SK-N-MC (cell line): ENCODE measurements around a stretch of chr10.

- RRBS, result no CpG with 5 or more reads among the region's 16 CpGs
Observed at GRCh38 chr10:73780643-73781608, 922 bp upstream of the CHCHD1 start.

- RRBS, result no CpG with 5 or more reads among the region's 32 CpGs
Observed at GRCh38 chr10:73800443-73801436, 10.7 kb downstream of the NDST2 start.

DNA sequence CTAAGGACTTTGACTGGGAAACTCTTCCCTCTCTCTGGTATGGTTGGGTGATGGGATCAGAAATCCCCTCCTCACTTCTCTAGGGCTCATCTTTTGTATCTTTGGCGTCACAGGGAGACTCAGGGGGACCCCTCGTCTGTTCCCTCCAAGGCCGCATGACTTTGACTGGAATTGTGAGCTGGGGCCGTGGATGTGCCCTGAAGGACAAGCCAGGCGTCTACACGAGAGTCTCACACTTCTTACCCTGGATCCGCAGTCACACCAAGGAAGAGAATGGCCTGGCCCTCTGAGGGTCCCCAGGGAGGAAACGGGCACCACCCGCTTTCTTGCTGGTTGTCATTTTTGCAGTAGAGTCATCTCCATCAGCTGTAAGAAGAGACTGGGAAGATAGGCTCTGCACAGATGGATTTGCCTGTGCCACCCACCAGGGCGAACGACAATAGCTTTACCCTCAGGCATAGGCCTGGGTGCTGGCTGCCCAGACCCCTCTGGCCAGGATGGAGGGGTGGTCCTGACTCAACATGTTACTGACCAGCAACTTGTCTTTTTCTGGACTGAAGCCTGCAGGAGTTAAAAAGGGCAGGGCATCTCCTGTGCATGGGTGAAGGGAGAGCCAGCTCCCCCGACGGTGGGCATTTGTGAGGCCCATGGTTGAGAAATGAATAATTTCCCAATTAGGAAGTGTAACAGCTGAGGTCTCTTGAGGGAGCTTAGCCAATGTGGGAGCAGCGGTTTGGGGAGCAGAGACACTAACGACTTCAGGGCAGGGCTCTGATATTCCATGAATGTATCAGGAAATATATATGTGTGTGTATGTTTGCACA is 5.6 kb downstream of the PLAU start:
- RRBS, result no CpG with 5 or more reads among the region's 15 CpGs

GRCh38 chr10:74067534-74068093 is 69.7 kb downstream of the VCL start:
- RRBS, result no CpG with 5 or more reads among the region's 4 CpGs

DNA sequence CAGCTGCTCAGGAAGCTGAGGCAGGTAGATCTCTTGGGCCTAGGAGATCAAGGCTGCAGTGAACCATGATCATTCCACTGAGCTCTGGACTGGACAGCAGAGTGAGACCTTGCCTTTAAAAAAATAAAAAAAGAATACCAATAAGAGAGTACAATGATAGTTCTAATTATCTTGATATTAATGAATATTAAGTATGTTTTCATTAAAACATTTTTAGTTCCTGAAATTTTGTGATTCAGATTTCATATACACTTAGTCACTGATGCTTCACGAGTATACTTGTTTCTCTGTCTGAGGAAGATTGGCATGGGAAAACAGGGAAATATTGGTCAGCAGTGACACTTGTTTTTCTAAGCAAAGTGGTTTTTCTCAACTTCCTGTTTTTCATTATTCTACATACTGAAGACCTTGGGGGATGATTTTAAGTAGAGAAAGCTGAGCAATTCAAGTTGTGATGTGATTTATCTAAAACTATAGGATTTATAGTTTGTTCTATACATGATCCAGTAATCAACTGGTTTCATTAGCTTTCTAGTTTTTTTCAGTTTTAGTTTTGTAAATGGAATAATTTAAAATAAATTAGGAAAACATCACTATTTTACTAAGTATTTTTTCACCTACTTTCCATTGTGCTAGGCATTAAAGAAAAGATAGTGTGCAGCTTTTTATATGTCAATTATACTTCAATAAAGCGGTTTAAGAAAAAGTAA is 77.0 kb downstream of the ADK start:
- RRBS, result no CpG with 5 or more reads among the region's 2 CpGs

- RRBS, result no CpG with 5 or more reads among the region's 23 CpGs
Observed at GRCh38 chr10:75028272-75029492, 44.8 kb downstream of the DUSP29 start.

DNA sequence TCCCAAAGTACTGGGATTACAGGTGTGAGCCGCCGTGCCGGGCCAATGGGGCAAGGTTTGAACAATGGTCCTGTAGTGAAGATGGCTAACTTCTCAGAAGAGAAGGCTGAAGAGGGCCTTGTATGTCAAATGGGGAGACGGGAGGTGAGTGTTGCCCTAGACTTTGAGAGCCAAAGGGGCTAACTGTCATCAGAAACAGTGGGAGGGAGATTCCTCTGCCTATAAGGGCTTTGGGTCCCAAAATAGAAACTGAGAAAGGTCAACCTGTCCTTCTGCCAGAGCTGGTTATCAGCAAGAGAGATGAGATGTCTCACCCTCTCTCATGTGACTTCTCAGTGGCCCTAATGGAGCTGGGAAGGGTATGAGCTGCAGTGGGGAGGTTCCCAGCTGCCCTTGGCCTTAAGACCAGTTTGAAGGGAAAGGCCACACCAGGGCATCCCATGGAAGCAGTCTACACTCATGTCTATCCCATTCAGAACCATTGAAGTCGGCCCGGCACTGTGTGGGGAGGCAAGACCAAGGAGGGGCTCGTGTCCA is 1.3 kb upstream of the SAMD8 start:
- RRBS, result no CpG with 5 or more reads among the region's 7 CpGs

DNA sequence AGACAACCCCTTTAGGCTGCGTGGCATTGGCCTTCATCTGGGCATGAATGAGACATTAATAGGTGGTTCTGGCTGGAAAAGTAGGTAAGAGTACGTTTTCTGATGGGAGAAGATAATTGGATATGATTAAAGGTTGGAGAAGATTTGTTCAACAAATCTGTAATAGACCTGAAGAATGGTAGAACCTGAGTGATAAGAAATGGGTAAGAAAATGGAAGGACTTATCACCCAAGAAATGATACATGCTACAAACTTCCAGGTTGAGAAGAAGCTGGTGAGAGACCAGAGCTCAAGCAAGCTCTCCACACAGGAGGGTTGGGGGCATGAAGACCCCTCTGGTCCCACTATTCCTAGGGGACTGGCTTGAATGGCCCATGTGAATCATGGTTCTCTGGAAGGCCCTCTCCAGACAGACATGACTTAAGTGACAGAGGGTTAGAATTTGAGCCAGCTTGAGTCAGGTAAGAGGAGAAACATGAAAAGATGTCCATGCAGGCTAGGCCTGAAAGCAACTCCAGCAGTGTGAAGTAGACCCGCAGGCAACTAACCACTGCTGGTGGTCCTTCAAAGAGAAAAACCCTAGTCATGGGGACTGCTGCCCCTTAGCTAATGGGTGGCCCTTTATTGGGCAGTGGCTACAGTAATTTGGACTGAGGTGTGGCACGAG is 3.7 kb downstream of the COMTD1 start:
- RRBS, result no CpG with 5 or more reads among the region's 4 CpGs

DNA sequence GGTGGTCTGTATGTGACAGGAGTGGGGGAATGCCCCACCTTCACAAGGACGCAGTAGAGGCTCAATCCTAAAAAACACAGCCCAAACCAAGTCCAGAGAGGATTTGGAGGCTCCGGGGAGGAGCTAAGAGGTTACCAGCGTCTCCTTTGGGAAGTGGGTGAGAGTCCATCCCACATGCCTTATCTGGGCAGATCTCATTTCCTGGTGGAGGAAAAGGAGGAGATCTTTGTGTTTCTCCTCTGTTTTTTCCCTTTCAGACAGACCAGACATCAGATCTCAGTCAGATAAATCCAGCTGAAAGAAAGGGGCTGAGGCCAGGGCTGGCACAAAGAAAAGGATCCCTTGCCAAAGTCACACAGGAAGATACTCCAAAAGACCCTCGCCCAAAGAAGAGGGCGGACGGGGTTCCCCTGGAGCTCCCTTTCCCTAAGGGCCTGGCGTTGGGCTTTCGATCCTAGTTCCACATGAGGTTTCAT is 58.3 kb upstream of the COMTD1 start:
- RRBS, result no CpG with 5 or more reads among the region's 8 CpGs

DNA sequence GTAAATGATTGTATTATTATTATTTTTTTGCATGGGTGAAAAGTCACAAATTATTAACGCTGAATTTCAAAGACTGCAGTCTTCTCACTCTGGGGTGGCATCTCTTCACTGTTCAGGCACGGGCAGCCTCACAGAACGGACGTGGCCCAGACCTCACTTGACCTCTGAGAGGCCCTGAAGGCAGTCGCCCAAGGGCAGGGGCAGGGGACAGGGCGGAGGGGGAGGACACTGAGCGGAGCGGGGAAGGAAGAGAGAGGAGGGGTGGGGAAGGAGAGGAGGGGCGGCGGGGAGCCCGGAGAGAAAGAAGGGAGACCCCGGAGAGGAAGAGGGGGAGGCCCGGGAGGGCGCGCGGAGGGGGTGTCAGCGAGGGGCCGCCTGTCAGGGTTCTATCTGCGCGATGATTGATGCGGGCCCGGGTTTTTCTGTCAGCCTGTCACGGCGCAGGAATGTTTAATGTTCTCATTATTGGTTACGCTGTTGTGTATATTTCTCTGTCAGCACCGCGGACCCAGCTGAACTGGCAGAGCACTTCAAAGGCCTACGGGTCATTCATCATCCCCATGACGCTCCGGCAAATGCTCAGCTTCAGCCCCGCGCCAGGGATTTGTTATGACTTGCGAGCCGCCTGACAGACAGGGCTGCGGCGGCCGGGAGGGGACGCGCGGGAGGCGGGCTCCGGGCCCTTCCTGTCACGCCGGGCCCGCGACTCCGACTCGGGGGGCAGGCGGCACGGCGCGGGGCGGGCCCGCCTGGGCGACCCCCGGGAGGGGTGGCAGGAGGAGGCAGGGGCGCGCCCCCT is 58.9 kb upstream of the COMTD1 start:
- RRBS, result 1% methylated on average over 32 of the region's 58 CpGs

DNA sequence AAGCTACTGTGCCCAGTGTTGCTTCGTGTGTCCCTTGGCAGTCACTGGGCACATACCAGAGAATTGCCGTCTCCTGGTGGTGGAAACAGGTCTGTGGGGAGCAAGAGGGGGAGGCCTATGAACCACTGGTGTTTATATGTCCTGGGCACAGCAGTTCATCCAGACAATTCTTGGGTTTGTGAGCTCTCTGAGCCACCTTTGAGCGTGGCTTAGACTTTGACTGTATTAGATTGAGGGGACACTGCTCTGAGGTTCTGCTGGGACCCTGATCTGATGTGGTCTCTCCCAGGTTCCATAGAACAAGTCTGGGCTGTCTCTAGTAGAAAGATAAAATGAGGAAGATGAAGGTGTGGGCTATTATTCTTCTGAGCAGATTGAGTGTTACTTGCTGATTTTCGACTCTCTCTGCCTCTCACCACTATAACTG is 190.1 kb downstream of the LRMDA start:
- RRBS, result no CpG with 5 or more reads among the region's 4 CpGs

DNA sequence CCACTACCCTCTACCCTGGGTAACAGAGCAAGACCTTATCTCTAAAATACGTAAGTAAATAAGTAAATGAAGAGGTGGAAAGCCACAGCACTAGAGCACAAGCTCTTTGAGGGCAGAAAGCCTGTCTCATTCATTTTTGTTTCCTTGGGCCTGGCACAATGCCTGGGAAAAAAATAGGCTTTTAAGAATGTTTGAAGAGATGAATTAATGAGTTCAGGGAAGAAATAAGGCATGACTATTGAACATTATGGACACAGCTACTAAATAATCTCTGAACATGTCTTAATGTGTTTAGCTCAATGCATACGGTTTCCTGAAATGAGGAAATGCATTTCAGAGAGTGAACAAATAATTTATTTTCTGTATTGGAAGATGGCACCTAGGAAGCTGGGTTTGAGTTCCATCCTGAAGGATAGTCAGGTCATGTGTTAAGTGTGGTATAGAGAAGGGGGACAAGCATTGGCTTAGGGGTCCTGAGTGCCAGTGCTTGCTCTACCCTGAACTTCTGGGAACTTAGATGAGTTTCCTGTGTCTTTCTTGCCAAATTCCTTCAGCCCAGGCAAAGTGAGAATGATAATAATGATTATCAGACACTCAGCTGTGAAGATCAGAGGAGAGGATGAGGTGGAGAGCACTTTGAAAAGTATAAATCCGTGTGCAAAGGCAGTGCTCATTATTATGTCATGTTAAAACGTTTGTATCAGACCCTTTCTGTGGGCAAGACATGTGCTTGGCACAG is 411.7 kb downstream of the LRMDA start:
- RRBS, result no CpG with 5 or more reads among the region's 4 CpGs

- RRBS, result no CpG with 5 or more reads among the region's 9 CpGs
Observed at GRCh38 chr10:76036326-76036776, 604.9 kb downstream of the LRMDA start.

DNA sequence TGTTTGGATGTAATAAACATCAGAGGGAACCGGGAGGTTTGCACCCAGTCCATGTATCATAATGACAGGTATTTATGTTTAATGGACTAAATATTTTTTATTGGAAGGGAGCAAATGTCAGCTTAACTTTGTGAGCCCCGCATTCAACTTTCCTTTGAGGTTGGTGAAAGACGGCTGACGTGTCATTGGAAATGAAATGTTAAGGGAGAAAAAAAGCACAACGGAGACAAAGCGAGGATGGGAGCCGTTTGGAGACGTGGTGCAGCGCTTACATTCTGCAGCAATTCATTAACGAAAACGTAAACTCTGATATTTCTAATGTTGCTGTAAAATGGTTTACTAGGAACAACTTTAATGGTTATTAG is 1092.7 kb downstream of the LRMDA start:
- RRBS, result no CpG with 5 or more reads among the region's 11 CpGs

- RRBS, result no CpG with 5 or more reads among the region's 7 CpGs
Observed at GRCh38 chr10:77078552-77079032, 559.0 kb downstream of the KCNMA1 start.

DNA sequence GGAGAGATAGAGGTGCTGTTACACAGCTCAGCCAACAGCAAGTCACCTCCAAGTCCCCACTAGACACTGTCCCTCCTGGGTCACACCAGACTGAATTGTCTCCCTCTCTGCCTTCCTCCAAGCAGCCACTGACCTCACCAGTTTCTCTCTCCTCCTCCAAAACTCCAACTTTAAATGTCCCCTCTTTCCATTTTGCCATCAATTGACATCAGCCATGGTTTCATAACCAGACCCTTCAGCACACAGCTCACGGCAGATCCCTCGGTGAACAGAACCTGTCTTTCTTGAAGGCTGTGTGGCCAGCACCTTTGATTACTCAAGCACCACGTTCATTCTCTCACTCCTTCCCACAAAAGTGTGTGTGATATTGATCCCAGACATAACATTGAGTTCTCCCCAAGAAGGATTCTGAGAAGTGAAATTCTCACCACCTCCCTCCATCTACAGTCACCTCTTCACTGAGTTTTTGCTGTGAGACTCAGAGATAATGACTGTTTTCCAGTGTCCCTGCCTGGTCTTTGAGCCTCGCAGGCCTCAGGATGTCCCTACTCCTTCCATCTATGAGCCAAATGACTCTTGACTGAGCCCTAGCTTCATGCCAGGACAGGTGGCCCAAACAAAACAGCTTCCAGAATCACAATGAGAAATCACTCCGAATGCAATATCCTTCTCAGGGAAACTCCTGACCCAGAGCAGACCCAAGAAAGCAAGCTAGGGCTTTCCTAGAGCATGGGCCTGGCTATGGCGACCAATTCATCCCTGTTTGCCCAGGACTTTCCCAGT is 235.2 kb downstream of the KCNMA1 start:
- RRBS, result no CpG with 5 or more reads among the region's 6 CpGs

DNA sequence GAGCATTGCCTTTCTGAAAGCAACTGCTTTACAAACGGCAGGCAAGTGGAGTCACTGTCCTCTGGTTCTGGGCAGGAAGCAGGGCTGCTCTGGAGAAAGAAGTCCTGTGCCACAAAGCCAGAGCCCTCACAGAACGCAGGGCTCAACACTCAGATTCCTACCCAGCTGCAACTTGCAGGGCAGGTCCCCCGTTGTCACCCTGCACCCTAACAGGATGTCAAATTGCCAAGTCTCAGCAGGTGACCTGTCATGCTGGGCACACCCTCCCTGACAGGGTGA is 227.7 kb downstream of the KCNMA1 start:
- RRBS, result no CpG with 5 or more reads among the region's 3 CpGs

DNA sequence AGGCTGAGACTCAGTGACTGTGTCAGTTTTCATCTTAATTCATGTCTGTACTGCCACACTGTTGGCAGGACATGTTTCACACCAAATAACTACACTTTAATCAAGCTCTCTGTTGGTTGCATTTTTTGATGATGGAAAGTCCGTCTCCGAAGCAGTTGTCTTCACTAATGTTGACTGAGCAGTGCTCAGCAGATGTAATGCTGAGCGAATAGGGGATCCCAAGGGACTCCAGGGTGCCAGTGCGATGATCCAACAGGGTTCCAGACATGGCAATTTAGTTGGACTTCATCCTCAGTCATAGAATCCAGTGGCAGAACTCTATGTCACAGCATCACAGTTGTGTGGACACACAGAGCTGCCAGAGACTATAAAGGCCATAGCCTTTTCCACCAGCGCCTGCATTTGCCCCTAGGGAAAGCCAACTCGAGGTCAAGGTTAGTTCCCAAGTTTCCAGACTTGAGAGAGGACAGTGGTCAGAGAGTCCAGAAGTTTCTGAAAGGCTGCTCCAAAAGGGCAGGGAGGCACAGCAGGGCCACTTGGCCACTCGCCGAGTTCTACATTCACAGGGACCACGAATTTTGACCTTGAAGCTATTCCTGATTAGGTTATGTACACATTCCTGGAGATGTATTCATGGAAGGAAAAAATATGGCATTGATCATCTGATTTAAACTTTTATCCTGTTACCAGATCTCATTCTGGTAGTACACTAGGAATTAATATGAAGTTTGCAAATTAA is 170.2 kb downstream of the KCNMA1 start:
- RRBS, result no CpG with 5 or more reads among the region's 9 CpGs

- RRBS, result no CpG with 5 or more reads among the region's 13 CpGs
Observed at GRCh38 chr10:77479937-77480727, 157.5 kb downstream of the KCNMA1 start.

GRCh38 chr10:77547966-77548703 is 89.5 kb downstream of the KCNMA1 start:
- RRBS, result no CpG with 5 or more reads among the region's 3 CpGs